Choroid plexus epithelial cell (primary cell): ENCODE measurements around a stretch of chr18.

DNA sequence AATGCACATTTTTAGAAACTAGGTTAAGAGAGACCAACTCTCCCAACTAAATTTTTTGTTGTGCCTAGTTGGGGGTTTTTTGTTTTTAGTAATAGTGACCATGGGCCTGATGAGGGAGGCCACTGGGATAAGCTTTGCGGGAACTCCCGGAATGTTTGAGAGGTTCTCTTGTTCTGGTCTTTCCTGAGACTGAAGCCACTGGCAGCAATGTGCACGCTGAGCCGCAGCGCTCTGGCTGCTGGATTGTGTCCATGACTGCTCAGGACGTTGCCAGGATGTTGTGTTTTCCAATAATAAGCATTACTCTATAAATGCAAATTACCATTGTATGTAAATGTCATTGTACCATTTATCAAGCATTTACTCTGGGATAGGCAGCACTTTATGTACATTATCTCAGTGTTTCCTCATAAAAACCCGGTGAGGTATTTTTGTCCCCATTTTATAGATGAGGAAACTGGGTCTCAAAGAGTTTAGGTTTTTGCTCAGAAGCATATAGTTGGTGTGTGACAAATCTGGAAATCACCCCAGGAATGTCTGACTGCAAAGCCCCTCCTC lies 126.2 kb downstream of the GALNT1 start:
- RRBS, result no CpG with 5 or more reads among the region's 7 CpGs

DNA sequence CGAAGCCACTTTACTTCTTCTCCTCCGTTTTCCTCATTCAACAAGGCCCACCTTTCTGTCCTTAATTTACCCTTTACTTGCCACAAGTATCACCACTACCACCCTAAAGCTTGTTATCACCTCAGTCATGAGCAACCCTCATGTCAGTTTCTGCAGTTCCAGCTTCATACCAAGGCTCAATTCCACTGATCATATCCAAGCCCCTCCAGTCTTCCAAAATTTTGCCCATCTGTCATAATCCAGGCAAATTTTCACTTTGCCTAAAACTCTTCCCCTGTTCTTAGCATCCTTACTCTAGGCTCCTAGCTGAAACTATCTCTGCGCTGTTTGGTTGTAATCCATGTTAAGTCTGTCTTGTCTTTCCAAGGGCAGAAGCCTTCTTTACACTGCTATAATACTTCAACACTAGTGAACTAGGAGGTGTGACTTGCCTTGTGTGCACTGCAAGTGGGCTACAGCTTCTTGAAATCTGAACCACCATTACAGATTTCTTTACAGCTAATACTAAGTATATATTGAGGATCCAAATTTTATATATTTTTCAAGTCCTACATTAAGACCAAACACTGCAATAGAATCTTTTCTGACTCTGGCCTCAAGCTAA lies 26.1 kb downstream of the C18orf21 start:
- RRBS, result no CpG with 5 or more reads among the region's 3 CpGs

GRCh38 chr18:36131733-36132101 lies 2.0 kb downstream of the ELP2 start:
- RRBS, result no CpG with 5 or more reads among the region's 3 CpGs

DNA sequence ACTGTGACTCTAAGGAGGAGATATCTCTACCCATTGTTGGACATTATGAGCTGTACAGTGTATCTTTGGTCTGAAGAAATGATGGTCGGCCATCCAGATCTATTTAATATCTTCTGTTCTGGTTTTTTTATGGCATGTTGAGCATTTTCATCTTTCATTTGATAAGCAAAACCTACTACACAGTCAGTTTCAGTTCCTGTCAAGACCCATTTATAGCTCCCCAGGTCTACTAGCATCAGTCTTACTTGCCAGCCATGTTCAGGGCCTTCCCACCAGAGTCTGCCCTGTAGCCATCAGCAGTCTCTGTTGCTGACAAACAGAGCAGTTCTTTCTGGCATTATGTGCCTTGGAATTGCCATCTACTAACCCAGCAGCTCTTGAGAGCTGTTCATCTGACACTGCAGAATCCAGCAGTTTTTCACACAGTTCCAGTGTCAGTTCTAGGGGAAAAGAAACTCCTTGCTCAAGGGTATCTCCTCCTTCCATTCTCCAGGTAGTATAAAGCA lies 20.2 kb downstream of the ELP2 start:
- RRBS, result no CpG with 5 or more reads among the region's 1 CpG

DNA sequence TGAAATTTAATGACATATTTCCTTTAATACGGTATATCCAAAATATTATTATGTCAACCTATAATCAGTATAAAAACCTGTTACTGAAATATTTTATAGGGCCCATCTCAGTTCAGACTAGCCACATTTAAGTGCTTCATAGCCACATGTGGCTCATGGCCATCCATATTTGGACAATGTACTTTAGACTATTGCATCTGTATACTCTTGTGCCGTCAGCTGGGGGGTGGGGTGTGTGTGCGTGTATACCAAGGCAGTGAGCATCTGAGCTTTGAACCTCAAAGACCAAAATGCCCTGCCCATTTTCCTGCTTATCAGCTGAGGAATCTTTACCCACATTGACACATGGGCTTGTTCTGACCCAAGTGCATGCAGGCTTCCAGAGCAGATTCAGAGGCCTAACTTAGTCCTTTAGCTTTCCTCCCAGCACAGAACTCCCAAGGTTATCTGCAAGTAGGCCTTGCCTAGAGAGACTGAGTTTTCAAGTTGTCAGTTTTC lies 11.2 kb upstream of the MOCOS start:
- RRBS, result no CpG with 5 or more reads among the region's 3 CpGs

GRCh38 chr18:36186390-36187241 lies 681 bp upstream of the MOCOS start:
- RRBS, result 0% methylated on average over 6 of the region's 53 CpGs

- RRBS, result no CpG with 5 or more reads among the region's 5 CpGs
These were observed 92.6 kb downstream of the FHOD3 start for GRCh38 chr18:36389893-36390730.

DNA sequence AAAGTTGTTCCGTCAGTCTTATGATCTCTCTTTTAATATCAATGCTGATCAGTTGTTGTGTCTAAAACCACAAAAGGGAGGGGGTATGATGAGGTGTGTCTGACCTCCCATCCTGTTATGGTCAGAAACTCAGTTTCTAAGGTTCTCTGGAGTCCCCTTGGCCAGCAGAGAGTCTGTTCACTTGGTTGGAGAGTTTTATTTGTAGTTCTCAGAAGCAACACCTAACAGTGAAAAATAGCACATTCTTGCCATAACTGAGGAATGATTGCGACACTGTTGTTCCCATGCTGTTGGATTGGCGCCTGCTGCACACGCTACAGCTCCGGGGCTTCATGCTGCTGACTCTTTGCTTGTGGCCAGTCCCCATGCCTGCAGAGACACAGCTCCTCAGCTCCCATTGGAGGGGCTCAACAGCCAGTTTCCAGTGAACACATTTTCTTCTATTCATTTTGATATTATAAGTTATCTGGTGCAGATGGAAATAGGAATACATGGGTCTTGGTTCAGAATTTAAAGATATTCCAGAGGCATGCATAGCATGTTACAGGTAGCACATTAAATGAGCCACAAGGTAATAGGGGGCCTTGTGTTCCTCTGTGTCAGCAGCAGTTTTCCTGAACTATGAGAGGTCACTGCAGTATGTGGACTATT lies 42.1 kb downstream of the TPGS2 start:
- RRBS, result no CpG with 5 or more reads among the region's 5 CpGs

DNA sequence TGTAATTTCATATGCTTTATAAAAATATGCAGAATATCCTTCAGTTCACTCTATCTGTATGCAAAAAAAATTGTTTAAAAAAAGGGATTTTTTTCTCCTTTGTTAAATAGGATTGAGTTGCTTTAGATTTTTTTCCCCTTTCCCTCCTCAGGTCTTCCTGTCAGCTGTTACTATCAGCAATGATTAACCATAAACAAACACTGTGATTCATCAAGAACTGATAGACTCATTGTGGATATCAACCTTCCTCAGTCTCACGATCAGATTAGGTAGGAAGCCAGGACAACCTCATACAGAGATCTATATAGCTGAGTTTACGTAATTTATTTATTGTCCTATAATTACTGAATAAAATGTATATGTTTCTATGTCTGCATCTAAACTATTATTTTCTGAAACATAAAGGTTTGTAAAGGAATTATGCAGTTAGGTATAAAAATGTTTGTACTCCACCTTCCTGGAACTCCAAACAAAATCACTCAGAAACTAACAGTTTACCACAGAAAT lies 2136.3 kb upstream of the CELF4 start:
- RRBS, result no CpG with 5 or more reads among the region's 2 CpGs

GRCh38 chr18:40085182-40085640 lies 1869.8 kb upstream of the PIK3C3 start:
- RRBS, result no CpG with 5 or more reads among the region's 1 CpG

- RRBS, result no CpG with 5 or more reads among the region's 2 CpGs
These were observed 384.3 kb downstream of the PIK3C3 start for GRCh38 chr18:42339382-42339682.

DNA sequence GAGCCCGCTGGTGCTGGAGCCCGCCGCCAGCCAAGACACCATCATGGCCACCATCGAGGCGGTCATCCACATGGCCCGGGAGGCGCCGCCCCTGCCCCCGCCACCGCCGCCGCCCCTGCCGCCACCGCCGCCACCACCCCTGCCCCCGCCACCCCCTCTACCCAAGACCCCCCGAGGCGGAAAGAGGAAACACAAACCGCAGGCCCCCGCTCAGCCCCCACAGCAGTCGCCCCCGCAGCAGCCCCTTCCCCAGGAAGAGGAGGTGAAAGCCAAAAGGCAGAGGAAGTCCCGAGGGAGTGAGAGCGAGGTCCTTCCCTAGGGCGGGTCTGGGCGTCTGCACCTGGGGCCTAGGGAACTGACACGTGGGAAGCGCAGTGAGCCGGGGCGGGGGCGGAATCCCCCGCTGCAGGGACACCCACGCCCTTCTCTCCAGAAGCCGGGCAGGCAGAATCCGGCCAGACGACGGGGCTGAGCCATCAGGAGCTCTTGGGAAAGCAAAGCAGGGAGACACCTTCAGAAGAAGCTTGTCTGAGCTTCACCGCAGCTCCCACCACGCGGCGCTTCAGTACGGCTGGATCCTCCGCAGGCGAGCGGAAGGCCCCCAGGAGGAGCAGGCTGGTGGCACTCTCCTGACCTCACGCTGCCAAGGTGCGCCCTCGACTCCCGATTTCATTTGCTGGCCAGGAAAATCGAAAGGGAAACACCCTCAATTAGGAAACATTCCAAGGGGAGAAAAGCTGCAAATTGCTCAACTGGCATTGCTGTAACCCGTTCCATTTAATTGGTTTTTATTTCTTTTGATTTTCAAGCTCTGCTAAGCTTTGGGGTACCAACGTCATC lies 382.9 kb downstream of the SETBP1 start:
- RRBS, result 89% methylated on average over 6 of the region's 52 CpGs

DNA sequence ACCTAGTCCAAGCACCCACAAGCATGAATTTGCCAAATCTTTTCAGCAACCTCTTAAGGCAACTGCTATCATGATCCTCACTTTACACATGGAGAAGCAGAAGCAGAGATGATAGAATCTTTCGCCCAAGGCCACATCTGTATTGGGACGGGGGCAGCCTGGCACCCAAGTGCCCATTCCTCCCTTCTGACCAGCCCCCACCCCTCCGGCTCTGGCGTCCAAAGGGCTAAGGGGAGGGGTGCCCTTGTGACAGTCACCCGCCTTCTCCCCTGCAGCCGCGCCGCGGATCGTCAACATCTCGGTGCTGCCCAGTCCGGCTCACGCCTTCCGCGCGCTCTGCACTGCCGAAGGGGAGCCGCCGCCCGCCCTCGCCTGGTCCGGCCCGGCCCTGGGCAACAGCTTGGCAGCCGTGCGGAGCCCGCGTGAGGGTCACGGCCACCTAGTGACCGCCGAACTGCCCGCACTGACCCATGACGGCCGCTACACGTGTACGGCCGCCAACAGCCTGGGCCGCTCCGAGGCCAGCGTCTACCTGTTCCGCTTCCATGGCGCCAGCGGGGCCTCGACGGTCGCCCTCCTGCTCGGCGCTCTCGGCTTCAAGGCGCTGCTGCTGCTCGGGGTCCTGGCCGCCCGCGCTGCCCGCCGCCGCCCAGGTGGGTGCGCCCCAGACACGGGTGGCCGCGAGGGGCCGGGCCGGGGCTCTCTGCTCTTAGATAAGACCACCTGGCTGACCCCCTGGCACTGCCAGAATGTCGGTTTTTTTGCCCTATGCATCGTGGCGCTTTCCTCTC lies 13.2 kb downstream of the SIGLEC15 start:
- RRBS, result 2% methylated on average over 17 of the region's 65 CpGs

GRCh38 chr18:45839322-45839684 lies 13.8 kb downstream of the SIGLEC15 start:
- RRBS, result no CpG with 5 or more reads among the region's 8 CpGs

DNA sequence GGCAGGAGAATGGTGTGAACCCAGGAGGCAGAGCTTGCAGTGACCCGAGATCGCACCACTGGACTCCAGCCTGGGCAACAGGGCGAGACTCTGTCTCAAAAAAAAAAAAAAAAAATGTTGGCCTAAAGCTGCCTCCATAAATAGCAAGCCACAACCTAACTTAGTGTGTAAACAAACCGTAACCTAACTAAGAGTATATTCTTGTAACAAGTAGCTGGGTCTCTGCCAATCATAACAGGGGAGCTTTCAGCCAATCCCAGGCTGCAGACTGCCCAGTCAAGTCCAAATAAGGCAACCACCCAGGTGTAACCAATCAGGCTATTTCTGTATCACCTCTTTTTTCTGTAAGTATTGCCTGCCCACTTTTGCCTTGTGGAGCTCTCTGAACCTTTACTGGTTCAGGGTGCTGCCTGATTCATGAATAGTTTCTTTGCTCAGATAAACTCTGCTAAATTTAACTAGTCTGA lies 4.6 kb downstream of the PSTPIP2 start:
- RRBS, result no CpG with 5 or more reads among the region's 4 CpGs

GRCh38 chr18:46658113-46658450 lies 1.1 kb upstream of the LOXHD1 start:
- RRBS, result no CpG with 5 or more reads among the region's 8 CpGs

DNA sequence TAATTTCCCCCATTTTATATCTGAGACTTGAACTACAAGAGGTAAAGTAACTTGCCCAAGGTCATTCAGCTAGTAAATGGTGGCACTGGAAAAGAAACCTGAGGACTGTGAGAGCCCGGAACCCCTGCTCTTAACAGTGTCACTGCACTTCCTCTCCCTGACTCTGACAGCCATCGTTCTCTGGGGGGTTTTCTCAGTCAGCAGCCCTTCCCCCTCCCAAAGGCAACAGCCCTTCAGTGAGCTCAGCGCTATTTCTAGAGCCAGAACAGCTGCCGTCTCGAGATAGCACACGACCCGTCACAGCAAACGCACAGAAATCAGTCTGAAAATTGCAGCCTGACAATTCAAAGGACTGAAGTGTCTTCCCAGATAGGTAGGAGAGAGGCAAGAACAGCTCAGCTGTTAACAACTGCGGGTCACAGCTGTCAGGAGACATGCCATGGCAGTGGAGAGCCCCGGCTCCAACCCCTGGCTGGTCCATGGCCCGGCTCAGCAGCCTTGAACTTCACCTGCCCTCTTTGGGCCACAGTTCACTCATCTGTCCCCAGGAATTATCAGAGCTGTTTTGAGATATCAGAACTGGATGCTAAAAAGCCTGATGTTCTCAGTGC lies 45.4 kb downstream of the ST8SIA5 start:
- RRBS, result no CpG with 5 or more reads among the region's 11 CpGs

- RRBS, result no CpG with 5 or more reads among the region's 6 CpGs
These were observed 55.0 kb upstream of the ST8SIA5 start for GRCh38 chr18:46811794-46812239.

- RRBS, result no CpG with 5 or more reads among the region's 8 CpGs
These were observed 64.0 kb upstream of the ST8SIA5 start for GRCh38 chr18:46820687-46821366.